ENCODE measurements around a stretch of chr1.

DNA sequence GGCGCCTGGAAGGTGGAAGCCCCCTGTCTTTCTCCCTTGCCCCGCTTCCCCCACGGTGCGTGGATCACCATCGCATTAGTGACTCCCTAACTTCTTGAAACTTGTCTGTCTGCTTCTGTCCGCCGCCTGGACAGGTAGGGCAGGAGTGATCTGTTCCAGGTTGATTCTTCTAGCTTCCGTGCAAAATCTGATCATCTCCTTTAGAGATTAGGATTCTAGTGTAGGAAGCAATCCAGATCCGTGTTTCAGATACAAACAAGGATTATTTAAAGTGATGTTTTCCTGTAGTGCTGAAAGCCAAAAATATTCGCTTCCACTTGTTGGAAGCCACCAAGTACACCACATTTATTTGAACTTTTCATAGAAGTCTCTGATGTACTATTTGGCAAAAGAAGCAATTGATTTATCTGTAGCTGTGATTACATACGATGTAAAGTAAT is 890 bp downstream of the RCAN3 start:
- PRO-cap, result bidirectional peak, plus-strand start at position 104 of the sequence, minus-strand start at position 80 of the sequence

DNA sequence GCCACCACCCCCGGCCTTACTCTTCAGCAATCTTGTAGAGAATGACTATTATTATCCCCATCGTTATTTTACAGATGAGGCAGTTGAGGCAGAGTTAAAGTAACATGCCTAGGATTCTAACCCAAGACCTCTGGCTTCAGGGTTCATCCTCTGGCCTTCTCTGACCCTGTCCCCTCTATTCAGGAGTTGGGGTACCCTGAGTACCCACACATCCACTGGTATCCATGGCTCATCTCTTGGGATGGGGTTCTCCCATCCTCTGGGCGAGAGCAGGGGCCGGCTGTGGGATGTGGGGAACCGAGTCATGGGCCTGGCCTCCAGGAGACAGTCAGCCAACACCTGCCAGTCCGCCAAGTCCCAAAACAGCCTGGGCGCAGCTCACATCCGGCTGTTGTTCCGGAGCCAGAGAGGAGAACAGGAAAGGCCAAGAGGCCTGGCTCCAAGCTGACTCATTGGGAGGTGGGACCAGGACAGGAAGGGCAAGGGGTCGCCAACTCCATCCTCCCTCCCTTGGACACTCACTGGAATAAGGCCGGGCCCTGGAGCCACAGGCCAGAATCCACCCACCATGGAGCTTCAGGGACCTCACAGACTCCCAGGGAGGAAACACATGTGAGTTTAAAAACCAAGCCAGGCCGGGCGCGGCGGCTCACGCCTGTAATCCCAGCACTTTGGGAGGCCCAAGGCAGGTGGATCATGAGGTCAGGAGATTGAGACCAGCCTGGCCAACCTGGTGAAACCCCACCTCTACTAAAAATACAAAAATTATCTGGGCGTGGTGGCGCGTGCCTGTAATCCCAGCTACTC is 25.2 kb upstream of the CLIC4 start:
- PRO-cap, result no peak

DNA sequence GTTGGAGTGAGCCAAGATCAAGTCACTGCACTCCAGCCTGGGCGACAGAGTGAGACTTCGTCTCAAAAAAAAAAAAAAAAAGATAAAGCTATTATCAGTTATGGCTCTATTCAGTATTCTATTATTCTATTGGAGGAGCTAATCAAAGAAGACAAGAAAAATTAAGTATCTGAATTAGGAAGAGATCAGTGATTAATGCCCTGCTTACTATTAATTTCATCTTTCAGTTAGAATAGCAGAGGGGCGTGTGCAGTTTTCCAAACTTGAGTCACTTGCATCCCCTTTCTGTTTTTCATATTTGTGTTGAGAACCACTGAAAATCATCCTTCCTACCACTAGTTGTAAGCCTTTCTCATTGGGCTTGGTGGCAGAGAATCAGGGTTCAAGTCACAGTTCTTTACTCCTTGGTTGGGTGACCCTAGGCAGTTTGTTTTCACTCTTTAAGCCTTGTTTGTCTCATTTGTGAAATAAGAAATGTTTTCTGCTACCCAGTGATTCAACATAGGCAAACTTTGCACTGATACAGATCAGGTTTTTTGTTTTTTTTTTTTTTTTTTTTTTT is 2.8 kb downstream of the CLIC4 start:
- PRO-cap, result no peak

GRCh38 chr1:24760688-24761151 is 15.5 kb downstream of the CLIC4 start:
- PRO-cap, result no peak

DNA sequence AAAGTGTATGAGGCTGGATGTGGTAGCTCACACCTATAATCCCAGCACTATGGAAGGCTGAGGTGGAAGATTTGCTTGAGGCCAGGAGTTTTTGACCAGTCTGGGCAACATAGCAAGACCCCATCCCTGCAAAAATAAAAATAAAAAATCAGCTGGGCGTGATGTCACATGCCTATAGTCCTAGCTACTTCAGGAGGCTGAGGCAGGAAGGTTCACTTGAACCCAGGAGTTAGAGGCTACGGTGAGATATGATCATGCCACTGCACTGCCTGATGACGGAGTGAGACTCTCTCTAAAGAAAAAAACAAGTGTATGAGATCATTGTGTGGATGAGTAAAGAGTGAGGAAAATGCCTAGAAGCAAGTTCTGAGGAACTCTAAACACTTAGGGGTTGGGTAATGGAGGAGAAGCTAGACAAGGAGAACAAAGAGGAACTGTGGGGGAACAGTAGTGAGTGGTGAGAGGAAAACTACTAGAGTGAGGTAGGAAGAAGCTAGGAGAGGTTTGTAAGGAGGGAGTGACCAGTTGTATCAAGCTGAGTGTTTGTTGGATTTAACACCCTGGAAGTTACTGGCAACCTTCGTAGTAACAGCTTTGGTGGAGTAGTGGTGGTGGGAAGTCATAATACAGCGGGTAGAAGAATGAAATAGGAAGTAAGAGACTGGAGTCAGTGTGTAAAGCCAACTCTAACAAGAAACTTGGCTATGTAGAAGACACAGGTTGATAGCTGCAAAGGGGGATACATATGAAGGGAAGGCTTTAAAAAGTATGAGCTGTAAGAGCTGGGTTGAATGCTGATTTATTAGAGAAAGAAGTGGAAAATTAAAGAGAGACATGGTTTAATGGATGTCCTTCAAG is 17.1 kb downstream of the CLIC4 start:
- PRO-cap, result no peak

DNA sequence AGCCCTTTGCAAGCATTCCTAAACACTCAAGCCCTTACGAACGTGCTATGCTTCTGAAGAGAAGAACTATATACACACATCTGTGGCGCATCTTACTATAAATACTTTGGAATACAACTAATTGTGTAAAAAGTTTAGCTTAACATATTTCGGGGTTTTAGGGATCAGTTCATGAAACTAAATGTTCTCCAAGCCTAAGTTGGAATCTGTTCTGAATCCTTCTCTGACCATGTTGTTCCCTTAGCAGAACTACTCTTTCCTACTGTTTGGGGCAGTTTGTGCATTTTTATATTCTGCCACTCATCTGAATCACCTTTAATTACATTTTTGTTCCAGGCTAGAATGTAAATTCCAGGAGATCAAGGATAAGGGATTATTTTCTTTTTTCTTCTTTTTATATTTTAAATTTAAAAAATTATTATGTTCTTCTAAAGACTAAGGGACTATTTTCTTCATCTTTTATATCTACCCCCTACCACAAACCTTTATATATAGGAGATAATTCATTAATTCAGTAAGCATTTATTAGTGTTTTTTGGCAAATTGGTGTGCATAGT is 25.9 kb downstream of the CLIC4 start:
- PRO-cap, result no peak

- PRO-cap, result no peak
Observed at GRCh38 chr1:24798879-24799603, 53.8 kb downstream of the CLIC4 start.

GRCh38 chr1:24862123-24862734 is 67.8 kb downstream of the RUNX3 start:
- PRO-cap, result no peak

DNA sequence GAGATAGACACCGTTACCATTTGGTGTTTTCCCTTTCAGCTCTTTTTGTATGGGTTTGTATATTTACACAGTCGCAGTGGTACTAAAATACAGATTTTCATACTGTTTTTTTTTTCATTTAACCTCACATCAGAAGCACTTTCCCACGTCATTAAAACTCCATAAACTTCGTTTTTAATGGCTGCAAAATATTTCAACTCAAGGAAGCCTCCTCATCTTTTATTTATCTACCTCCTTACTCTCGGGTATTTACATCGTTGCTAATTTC is 10.4 kb downstream of the RUNX3 start:
- PRO-cap, result no peak

GRCh38 chr1:24923141-24923949 is 6.7 kb downstream of the RUNX3 start:
- PRO-cap, result no peak

DNA sequence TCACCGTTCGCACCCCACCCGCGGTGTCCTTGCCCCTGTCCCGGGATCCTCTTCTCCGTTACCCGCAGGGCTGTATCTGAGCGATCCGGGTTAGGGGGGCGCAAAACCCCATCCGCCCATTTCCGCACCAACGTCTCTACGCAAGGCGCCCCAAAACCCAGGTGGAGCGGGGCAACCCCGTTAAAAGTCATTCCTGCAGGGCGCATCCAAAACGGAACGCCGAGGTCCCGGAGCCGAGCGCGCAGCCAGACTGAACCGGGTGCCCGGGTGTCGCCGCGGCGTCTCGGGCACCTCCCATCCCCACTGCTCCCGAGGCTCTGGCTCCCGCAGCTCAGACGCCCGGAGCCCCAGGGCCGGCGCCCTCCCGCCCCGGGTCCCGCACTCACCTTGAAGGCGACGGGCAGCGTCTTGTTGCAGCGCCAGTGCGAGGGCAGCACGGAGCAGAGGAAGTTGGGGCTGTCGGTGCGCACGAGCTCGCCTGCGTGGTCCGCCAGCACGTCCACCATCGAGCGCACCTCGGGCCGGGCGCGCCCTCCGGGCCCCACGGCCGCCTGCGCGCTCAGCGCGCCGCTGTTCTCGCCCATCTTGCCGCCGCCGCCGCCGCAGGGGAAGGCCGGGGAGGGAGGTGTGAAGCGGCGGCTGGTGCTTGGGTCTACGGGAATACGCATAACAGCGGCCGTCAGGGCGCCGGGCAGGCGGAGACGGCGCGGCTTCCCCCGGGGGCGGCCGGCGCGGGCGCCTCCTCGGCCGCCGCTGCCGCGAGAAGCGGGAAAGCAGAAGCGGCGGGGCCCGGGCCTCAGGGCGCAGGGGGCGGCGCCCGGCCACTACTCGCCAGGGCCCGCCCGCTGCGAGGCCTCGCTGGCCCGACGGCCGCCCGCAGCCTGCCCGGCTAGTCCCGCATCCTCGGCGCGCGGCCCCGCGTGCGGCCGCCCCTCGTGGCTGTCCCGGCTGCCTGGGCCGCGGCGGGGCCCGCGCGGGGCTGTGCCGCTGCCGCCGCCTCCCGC is 573 bp downstream of the RUNX3 start:
- PRO-cap, result bidirectional peak, plus-strand start at position 209 of the sequence, minus-strand start at position 57 of the sequence; unidirectional peak, minus-strand start at position 752 of the sequence

GRCh38 chr1:25425302-25426217 is 4.9 kb upstream of the RHCE start:
- PRO-cap, result no peak

GRCh38 chr1:25476204-25476610 is 45.5 kb downstream of the MACO1 start:
- PRO-cap, result no peak

DNA sequence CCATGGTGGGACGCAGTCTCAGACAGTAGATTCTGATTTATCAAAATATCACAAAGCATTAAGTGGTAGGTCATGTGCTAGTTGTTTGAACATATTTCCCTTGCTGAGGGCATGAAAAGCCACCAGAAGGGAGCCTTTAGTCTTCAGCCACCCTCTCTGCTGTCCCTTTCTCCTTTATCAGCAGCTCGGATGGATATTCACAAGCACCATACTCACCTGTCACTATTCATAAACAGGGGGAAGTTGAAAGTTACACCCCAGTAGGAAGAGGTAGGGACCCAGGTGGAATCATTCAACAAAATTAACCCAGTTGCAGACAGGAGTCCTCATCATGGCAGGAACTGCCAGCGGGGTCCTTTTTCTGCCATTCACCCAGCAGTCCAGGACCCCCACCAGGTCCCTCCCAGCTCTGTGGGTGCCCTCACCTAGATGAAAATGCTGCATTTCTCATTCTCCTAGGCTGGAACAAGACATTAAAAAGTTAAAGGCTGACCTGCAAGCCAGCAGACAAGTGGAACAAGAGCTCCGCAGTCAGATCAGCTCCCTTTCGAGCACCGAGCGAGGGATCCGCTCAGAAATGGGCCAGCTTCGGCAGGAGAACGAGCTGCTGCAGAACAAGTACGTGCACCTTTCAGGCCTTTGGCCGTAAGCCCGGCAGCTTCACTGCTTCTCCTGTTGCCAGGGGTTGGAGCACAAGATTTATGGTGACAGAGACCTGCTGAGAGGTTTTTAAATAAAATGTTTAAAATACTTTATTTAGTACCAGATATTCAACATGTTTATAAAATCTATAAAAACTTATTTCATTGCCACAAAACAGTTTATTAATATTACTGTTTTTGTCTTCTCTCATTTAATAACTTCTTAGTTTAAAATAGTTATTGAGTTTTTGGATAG is 53.2 kb downstream of the MACO1 start:
- PRO-cap, result no peak

- PRO-cap, result no peak
Observed at GRCh38 chr1:25491753-25492409, 51.5 kb upstream of the LDLRAP1 start.

DNA sequence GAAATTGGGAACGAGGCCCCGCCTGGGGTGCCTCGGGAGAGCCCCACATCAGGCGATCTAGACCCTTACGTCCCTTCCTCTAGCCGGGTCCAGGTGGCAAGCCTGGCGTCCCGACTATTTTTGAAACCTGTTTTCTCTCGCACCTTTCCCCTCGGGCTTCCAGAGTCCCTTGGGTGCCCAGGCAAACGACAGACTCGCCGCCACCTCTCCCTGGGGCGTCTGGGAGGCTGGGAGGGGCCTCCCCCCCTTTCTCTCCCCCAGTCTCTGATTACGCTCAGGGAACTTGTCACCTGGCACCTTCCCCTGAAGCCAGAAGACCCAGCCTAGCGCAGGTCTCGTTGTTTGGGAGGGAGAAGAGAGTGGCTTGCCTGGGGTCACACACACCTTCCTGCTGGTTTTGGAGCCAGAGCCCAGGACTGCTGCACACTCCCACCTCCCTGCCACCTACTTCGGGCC is 974 bp downstream of the LDLRAP1 start:
- PRO-cap, result unidirectional peak, minus-strand start at position 221 of the sequence

- PRO-cap, result no peak
Observed at GRCh38 chr1:25559009-25559718, 15.8 kb downstream of the LDLRAP1 start.

DNA sequence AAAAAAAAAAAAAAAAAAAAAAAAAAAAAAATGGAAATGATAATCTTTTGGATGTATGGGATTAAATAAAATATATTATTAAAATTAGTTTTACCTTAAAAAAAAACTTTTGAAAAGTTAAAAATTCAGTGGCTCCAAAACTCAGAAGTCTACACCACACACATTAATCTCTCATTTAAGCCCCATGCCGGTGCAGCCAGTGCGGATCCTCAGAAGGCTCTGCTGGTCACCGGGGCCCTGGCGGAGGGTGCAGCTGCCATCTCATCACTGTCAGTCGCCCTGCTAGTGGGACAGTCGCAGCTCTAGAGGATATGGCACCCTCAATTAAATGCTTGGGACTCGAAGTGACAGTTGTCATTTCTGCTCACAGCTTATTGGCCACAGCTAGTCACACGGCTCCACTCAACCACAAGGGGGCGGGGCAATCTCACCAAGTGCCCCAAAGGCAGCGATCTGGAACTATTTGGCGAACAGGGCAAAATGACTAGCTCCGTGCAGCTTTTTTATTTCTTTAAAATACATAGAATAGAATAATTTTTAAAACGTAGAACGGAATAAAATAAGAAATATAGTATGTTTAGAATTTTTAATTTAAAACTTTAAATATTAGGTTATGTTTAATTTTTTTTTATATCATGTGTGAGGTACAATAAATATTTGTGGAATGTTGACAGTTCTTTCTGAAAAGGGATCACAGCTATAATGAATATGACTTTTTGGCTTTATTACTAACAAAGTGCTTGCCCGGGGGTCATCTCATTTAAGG is 8.0 kb upstream of the MAN1C1 start:
- PRO-cap, result no peak

- PRO-cap, result no peak
Observed at GRCh38 chr1:25617737-25618543, 1.3 kb downstream of the MAN1C1 start.

GRCh38 chr1:25695539-25696489 is 79.2 kb downstream of the MAN1C1 start:
- PRO-cap, result no peak